ENCODE results near the genes SLC7A5, ZNF469, ZC3H18, SNAI3 and TRAPPC2L.

DNA sequence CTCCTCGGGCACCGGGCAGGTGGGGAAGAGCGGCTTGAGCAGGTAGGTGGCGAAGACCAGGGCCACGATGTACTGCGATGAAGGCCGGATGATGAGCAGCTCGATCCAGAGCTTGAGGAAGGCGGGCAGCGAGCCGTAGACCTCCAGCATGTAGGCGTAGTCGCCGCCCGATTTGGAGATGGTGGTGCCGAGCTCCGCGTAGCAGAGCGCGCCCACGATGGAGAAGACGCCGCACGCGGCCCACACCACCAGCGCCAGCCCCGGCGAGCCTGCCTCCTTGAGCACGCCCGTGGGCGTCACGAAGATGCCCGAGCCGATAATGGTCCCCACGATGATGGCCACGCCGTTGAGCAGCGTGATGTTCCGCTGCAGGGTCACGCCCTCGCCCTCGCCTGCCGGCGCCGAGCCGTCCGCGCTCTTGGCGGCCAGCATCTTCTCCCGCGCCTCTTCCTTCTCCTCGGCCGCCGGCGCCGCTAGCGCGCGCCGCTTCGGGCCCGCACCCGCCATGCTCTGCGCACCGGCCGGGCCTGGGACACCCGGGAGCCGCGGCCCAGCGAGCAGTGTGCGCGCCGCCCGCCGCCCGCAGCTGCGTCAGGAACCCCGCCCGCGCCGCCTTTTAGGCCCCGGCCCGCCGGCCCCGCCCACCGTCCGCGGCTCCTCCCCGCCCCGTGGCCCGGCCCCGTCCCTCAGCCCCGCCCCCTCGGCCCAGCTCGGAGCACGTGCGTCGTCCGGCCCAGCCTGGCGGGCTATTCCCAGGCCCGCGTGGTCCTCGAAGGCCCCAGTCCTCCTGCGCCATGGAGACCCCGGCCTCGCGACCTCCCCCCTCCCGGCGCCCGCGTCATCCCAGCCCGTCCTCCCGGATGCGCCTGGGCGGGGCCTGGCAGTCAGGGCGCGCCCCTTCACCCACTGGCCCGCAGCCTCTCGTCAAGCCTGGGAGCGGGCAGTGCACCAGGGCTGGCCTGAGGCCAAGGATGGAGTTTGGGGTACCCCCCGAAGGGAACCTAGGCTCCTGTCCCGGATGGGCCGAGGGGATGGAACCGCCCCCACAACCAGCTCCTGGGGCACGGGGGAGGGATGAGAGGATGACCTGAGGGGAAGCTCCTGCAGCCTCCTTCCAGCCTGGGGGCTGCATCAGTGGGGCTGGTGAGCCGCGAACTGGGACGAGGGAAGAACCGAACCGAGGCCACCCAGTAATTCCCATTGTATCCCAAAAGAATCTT is at the start of gene SLC7A5:
Gene SLC7A5 (minus strand): TSS at position 592 of the 1,220 bp plus-strand sequence.
- RRBS: 1% methylated on average over 24 of the region's 130 CpGs

DNA sequence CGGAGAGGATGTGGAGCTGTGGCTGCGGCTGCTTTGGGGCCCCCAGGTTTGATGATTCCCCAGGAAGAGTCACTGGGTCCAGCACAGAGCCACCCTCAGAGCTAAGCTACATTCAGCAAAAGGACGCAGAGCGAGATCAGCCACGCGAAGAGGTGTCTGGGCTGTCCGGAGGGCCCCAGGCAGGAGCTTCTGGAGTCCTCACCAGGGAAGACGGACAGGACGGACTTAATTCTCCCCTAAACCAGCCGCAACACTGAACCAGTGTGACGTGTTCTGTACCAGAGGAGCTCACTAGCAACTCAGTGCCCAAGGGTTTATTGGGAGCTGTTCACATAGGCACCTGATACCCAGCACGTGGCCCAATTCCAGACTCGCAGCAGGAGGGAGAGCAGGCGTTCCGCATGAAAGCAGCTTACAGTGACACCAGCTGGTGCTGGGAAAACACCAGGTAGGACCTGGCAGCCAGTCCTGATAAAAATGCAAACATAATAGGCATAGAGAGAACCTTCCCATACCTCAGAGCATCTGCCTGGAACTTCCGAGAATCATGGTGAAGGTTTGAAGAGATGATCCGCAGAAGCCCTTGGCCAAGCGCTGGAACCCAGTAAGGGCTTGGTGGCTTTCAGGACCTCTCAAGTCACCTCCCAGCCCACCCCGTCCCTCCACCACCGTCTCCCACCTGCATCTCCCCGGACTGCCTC is 11.0 kb downstream of the CA5A start:
- RRBS: 44% methylated on average over 1 of the region's 21 CpGs

GRCh38 chr16:87950649-87951239 is 490 bp upstream of the BANP start:
- RRBS: 5% methylated on average over 8 of the region's 38 CpGs

- RRBS: no CpG with 5 or more reads among the region's 9 CpGs
These were observed 2.2 kb downstream of the BANP start for GRCh38 chr16:87953379-87953891.

- RRBS: no CpG with 5 or more reads among the region's 24 CpGs
These were observed 5.7 kb downstream of the BANP start for GRCh38 chr16:87956780-87957416.

GRCh38 chr16:87966453-87966897 is 15.2 kb downstream of the BANP start:
- RRBS: no CpG with 5 or more reads among the region's 4 CpGs

DNA sequence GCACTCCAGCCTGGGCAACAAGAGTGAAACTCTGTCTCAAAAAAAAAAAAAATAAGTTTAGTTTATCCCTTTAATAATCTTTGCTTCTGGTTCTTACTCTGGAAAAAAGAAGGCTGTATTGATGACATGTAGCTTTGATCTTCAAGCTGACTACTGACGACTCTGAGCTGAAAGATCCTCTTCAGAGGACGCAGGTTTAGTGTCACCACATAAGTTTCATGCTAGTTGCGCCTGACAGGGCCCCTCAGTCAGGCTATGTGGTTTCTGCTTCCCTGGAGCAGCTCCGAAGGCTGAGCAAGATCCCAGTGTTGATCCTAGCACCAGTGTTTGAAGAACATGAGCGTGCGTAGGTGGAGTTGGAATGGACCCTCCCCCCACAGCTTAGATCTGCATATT is 17.2 kb downstream of the BANP start:
- RRBS: no CpG with 5 or more reads among the region's 6 CpGs

GRCh38 chr16:87994060-87994473 is 42.8 kb downstream of the BANP start:
- RRBS: no CpG with 5 or more reads among the region's 14 CpGs

DNA sequence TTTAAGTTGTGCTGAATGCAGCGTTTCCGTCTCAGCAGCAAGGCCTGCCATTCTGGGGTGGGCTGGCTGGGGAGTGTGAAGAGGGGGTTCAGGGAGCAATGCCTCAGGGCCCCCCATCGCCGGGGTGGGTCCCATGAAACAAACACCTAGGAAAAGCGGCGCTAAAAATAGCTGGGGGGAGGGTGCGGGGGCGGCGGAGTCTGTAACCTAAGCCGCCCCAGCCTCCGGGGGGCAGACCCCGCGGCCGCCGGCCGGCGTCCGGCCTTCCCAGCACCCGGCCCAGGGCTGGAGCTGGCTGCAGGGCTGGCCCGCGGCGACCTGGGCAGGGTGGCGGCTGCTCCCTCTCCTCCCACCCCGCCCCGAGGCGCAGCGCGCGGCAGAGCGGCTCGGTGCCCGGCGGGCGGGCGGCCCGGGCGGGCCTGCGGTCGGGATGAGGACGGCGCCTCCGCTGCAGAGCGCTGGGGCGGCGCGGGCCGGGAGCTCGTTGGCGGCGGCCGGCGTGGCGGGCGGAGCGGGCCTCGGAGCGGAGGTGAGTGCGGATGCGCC is at the start of gene ZNF469:
Gene ZNF469 (plus strand): TSS at position 234 of the 546 bp plus-strand sequence.
- RRBS: under 1% methylated on average over 33 of the region's 59 CpGs

- RRBS: 37% methylated on average over 17 of the region's 39 CpGs
These were observed 15.8 kb upstream of the ZFPM1 start for GRCh38 chr16:88437324-88437726.

- RRBS: 1% methylated on average over 56 of the region's 139 CpGs
These were observed at the start of gene ZC3H18 for GRCh38 chr16:88569911-88571397. ZC3H18 (plus strand) TSS chr16:88570403.

GRCh38 chr16:88589230-88589929 is 19.2 kb downstream of the ZC3H18 start:
- RRBS: no CpG with 5 or more reads among the region's 15 CpGs

- RRBS: no CpG with 5 or more reads among the region's 23 CpGs
These were observed 22.1 kb upstream of the IL17C start for GRCh38 chr16:88616053-88616961.

GRCh38 chr16:88685801-88686964 is at the start of gene SNAI3:
SNAI3 (minus strand) TSS chr16:88686507.
- RRBS: 4% methylated on average over 28 of the region's 92 CpGs

- RRBS: no CpG with 5 or more reads among the region's 12 CpGs
These were observed 1.1 kb downstream of the RNF166 start for GRCh38 chr16:88704940-88705634.

GRCh38 chr16:88715280-88716135 is 9.2 kb downstream of the CTU2 start:
- RRBS: 90% methylated on average over 14 of the region's 54 CpGs

DNA sequence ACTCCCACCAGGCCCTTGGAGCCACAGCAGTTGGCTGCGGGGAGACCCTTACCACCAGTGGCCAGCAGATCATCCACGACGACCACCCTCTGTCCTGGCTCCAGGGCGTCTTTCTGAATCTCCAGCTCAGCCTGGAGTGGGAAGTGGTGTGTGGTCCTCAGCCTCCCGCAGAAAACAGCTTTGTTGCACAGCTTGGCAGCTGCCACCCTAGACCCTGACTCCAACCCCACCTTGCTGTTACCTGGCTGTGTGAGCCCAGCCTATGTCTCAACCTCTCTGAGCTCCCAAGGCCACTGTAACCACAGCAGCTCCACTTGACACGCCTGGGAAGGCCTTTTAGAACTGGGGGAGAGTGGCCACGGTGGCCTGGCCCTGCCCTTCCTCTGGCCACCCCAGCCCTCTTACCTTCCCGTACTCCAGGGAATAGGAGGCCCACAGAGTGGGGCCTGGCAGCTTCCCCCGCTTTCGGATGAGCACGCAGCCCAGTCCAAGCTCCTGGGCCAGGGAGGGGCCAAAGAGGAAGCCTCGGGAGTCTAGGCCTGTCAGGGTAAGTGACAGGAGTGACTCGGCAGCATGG is 1.6 kb downstream of the APRT start:
- RRBS: no CpG with 5 or more reads among the region's 13 CpGs

- RRBS: no CpG with 5 or more reads among the region's 44 CpGs
These were observed 17.8 kb downstream of the GALNS start for GRCh38 chr16:88838781-88839435.

DNA sequence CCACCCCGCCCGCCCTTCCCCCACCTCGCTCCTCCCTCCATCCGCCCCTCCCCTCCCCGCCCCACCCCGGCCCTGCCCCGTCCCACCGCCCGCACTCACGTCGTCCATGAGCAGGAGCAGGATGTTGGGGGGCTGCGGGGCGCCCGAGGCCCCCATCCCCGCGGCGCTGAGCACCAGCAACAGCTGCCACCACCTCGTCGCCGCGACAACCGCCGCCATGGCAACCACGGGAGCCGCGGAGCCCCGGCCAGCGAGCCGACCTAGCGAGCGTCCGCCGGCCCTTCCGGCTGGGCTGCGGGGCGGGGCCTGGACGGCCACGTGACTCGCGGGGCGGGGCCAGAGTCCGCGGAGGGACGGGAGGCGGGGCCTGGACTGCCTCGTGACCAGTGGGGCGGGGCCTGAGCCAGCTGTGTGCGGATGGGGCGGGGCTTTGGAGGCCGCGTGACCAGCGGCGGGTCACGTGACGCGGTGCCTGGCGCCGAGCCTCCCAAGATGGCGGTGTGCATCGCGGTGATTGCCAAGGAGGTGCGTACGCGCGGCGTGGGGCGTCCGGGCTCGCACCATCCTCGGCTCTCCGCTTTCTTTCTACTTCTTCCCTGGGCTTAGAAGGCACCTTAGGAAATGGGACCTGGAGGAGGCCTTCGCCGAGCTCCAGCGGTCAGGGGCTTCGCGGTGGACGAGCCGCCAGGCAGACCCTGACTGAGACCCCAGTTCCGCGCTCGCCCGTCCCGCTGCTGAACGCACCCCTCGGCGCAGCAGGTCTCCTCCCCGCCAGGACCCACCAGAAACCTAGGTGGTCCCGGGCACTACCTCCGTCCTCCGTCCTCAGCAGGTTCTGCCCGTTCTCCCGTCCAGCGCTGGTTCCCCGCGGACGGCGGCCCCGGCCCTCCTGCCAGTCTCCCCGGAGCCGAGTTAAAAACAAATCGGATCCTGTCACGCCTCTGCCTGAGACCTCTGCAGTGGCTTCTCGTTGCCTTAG is at the start of gene TRAPPC2L:
Gene TRAPPC2L (plus strand): TSS at position 469 of the 979 bp plus-strand sequence.
- RRBS: 6% methylated on average over 11 of the region's 103 CpGs

DNA sequence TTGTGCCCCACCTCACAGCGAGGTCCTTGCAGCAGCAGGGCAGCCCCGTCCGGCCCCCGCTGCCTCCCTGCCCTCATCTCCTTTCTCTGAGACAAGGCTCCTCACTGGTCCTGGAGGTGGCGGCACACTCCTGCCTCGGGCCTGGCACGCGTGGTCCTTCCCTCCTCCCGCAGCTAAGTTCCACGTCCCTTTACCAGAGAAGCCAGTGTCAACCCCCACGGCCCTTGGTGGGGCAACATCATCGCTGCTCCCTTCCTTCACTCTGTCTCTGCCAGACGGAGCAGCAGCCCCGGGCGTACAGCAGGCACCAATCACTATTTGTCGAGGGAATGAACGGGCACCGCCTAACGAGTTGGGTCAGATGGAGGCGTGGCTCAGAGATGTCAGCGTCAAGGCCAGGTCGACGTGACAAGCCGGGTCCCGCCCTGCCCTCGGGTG is 50.1 kb downstream of the CBFA2T3 start:
- RRBS: no CpG with 5 or more reads among the region's 26 CpGs

Measured in aortic smooth muscle cell (primary cell).